Epidermal melanocyte (primary cell): ENCODE data around the gene RAB2B.

- RRBS, result no CpG with 5 or more reads among the region's 4 CpGs
Measured at GRCh38 chr14:21385125-21385633, 1.4 kb upstream of the SUPT16H start.

DNA sequence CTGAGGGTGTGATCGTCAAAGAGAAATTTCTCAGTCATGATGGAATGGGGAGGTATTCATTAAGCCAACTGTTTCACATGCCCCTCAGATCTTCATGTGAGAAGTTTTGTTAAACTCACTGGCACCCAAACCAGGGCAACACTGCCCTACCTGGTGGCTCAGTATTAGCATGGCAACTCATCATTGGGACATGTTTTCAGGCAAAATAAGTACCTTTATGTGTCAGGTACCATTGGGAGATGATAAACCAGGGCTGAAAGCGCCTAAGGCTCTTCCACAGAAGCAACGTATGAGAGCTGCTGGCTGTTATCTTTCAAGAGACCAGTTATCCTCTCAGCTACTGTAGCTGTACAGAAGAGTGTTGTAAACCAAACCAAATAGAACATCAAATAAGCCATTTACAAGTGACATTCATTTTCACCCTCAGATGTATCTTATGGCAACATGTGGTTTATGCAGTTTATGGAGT is 13.4 kb upstream of the SUPT16H start:
- RRBS, result no CpG with 5 or more reads among the region's 3 CpGs

DNA sequence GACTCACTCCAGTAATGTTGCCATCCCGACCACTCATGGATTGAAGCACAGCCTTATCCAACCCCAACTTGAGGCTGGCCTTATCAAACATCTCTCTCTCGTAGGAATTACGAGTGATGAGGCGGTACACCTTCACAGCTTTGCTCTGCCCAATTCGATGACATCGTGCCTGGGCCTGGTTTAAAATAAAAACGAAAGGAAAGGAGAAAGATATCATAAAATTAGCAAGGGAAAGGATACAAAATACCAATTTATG is 18.4 kb upstream of the SUPT16H start:
- RRBS, result no CpG with 5 or more reads among the region's 7 CpGs

GRCh38 chr14:21409751-21410236 is 26.0 kb upstream of the SUPT16H start:
- RRBS, result no CpG with 5 or more reads among the region's 5 CpGs

DNA sequence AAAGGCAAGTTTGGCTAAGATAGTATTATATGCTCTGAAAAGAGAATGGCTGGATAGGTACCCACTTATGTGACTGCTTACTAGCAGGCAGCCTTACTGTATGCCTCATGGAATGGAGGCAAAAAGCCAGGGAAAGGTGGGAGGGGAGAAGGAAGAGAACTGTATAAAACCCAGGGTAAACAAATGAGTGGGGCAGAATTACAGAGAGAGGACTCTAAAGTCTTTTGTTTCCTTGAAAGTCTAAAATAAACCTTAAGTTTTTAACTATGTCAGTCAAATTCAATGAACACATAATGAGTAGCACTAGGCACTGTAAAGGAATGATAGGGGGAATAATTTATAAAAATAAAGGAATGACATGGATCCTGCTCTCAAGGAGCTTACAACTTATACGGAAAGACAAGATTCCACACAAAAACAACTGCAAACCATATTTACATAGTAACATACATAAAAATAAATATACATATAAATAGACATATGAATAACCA is 3.3 kb upstream of the CHD8 start:
- RRBS, result no CpG with 5 or more reads among the region's 1 CpG

DNA sequence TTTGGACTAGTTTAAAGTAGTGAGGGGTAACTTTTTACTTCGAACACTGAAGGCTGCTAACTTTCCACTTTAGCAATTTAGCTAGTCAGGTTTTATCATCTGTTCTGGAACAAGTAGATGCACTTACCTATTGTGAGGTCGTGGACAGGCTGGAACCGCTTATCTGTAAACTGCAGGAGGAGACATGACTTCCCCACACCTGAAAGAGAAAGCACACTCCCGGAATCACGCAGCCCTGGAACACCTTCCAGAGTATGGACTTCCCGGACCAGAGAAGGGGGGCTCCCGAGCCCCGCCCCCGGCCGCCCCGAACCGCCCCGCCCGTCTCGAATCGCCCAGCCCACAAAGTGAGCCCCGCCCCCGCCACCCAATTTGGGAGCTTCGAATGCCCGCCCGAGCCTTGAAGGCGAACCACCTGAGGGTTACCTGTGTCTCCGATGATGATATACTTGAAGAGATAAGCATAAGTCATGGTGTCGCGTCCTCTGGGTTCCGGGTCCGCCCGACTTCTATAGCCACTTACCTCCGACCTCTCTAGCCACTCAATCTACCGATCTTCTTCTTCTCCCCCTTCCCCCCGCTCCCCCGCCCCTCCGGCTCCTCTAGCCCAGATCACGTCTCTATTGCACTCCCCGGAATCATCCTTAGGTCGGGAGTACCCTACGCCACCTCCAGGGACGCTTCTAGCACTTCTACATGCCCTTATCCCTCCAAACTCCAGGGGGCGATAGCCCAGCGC is at the start of gene RAB2B:
Gene RAB2B (minus strand): TSS at position 559 of the 739 bp plus-strand sequence.
- RRBS, result 1% methylated on average over 8 of the region's 40 CpGs

GRCh38 chr14:21557202-21557727 is 22.6 kb downstream of the OR10G3 start:
- RRBS, result no CpG with 5 or more reads among the region's 6 CpGs

- RRBS, result no CpG with 5 or more reads among the region's 2 CpGs
Measured at GRCh38 chr14:21712013-21712580, 38.5 kb upstream of the OR4E1 start.

DNA sequence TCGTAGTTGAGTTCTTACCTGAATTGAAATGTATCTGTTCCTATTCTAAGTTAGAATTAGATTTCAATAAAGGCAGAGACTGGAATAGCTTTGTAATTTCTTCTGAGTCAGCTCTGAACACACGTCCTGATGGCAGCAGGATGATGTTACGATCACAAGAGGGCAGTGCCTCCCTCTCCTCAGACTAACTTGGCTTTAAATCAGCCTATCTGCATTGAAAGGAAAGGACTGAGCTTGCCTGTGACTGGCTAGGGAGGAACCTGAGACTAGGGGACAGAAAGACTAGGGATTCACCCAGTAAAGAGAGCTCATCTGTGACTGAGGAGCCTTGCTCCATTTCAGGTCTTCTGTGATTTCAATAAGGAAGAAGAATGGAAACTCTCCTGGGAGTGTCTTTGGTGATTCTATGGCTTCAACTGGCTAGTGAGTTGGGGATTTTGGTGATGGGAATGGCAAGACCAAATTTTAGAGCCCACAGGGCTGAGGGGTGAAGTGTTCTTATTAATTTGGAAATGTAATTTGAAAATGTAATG is 323.8 kb upstream of the OR4E1 start:
- RRBS, result no CpG with 5 or more reads among the region's 3 CpGs

- RRBS, result no CpG with 5 or more reads among the region's 9 CpGs
Measured at GRCh38 chr14:22339150-22339846, 249.7 kb downstream of the DAD1 start.

- RRBS, result no CpG with 5 or more reads among the region's 5 CpGs
Measured at GRCh38 chr14:22433034-22433566, 155.9 kb downstream of the DAD1 start.

DNA sequence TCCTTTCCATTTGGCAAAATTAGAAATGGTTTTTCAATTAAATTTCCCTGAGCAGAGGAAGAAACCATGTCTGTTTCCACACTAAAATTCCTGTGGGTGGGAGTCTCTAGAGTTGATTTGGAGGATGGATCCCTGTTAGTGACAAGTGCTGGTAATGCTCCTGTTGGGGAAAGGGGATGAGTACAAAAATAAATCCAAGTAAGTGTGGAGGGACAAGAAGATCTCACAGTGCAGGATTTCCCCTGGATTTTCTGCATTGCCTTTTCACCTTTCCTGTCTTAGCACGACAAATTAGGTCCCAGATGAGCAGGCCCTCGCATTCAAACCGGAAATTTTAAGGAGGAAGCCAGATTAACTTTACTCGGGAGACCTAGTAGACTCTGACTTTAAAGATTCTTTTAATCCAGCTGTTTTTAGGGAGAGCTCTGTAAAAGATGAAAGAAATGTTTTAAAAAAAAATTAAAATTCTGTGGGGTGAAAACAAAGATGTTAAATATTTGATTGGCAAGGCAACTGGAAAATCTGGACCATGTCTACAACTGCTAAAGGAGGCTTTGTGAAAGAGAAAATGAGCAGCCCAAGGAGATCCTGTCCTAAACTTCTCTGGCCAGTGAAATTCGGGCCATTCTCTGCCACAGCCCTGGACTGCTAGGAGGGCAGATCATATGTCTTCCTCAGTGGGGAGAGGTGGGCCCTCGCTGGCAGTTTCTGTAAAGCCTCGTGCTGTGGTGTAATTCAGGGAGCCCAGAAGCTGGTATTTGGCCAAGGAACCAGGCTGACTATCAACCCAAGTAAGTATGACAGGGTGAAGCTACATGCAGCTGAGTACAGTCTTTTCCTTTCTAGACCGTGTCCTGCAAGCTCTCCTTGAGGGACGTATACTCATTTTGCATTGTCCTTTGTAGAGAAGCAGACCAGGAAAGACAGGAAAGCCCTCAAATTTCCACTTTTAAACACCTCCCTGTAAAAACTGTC is 107.2 kb downstream of the DAD1 start:
- RRBS, result no CpG with 5 or more reads among the region's 9 CpGs

DNA sequence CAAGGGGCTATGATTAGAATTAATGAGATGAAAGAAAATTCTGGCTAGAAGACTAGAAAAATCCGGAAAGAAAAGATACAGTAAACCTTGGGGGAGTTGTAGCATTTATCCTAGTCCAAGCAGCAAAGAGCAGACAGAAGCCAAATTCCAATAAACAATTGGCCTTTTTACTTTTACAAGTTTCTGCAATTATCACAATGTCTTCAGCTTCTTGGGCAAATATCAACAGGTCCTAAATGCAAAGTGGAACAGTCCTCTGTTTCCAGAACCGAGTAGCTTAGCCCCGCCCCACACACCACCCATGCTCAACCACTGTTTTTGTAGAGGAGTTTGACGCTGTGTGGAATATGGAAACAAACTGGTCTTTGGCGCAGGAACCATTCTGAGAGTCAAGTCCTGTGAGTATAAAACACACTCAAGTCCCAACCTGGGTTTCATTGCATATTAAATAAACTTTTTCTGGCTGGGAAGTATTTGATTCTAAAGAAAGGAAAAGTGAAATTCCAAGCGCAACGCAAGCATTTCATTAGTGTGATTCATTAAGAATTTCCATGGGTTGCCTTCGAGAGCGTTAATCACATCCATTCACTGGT is 96.4 kb downstream of the DAD1 start:
- RRBS, result no CpG with 5 or more reads among the region's 9 CpGs

- RRBS, result no CpG with 5 or more reads among the region's 5 CpGs
Measured at GRCh38 chr14:22493583-22494483, 95.2 kb downstream of the DAD1 start.

GRCh38 chr14:22500782-22501430 is 88.1 kb downstream of the DAD1 start:
- RRBS, result no CpG with 5 or more reads among the region's 5 CpGs

DNA sequence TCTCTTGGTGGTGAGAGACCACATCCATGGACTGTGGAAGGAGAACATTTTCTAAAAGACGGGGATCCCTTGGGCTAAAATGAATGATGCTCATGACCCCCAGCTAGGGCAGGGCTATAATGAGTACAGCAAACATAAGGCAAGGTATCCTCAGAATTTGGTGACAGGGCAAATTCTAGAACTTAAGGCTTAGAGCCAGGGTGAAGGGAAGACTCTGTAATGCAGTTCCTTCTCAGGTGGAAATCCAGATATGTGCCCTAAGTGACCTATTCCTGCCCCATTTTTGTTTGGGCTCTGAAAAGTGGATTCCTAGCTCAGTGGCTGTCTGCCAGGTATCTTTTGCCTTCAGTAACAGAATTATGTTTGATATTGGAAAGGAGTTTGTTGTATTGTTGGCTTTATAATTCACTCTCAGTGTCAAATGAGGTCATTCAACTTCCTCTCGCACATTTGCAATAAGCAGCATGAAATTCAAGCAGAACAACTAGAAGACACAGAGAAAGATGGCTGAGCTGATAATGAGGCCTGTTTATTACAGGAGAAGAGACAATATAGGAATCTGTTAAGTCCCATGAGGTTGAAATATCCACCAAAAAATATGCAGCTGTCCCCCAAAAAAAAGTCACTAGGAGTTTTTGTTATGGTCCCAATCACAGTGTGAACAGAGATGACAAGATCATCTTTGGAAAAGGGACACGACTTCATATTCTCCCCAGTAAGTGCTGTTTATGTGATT is 76.7 kb downstream of the DAD1 start:
- RRBS, result no CpG with 5 or more reads among the region's 3 CpGs

DNA sequence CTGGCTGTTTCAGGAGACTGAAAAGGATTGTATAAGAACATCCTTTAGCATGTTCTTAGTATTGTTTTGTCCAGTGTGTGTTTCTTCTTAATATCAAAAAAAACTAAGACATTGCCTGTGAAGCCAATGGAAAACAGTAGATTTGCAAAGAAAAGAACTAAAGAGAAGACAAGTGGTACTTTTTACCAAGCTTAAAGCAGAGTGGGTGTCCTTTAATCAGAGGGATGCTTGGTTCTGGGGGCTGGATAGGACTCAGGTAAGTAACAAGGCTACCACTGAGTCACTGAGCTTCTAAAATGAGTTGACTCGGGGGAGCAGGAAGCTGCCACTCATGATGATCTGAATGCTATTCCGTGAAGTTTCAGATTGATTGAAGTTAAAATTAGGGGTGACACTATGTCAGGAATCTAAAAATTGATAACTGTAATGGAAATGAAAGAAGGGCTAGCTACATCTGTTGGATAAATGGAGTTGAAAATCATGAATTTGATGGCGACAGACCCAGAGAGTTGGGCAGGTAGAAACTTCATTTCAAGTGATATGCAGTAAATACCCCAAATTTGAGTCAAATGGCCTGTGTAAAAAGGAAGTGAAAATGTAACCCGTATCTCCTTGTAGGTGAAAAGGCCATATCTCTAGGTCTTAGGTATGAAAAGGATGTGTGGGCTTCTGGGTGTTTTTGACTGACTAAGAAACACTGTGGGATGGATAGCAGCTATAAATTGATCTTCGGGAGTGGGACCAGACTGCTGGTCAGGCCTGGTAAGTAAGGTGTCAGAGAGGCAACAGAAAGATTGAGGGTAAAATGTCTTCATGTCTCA is 57.6 kb downstream of the DAD1 start:
- RRBS, result no CpG with 5 or more reads among the region's 5 CpGs

- RRBS, result no CpG with 5 or more reads among the region's 6 CpGs
Measured at GRCh38 chr14:22537754-22538277, 51.2 kb downstream of the DAD1 start.

DNA sequence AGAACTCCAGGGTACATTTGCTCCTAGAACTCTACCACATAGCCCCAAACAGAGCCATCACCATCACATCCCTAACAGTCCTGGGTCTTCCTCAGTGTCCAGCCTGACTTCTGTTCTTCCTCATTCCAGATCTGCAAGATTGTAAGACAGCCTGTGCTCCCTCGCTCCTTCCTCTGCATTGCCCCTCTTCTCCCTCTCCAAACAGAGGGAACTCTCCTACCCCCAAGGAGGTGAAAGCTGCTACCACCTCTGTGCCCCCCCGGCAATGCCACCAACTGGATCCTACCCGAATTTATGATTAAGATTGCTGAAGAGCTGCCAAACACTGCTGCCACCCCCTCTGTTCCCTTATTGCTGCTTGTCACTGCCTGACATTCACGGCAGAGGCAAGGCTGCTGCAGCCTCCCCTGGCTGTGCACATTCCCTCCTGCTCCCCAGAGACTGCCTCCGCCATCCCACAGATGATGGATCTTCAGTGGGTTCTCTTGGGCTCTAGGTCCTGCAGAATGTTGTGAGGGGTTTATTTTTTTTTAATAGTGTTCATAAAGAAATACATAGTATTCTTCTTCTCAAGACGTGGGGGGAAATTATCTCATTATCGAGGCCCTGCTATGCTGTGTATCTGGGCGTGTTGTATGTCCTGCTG is 37.4 kb downstream of the DAD1 start:
- RRBS, result no CpG with 5 or more reads among the region's 8 CpGs